Measurements from ENCODE around the gene IRAG1.

- CAGE, long polyA plus RNA, result no peak
- RRBS, result no CpG with 5 or more reads among the region's 2 CpGs
These were observed 17.5 kb downstream of the ZNF143 start for GRCh38 chr11:9478366-9478634.

DNA sequence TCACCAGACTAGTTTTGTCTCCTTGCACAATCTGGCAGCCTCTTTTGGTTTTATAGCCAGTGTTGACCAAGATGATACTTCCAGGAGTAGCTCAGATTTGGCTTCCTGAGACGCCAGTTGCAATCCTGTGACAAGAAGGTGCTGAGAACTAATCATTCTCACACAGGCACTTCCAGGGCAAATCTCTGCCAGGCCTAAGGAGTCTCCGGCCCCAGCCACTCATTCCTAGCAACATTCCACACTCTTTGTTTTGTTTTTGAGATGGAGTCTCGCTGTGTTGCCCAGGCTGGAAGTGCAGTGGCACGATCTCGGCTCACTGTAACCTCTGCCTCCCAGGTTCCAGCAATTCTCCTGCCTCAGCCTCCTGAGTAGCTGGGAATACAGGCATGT lies 38.0 kb upstream of the WEE1 start:
- CAGE, long polyA plus RNA, result no peak
- RRBS, result no CpG with 5 or more reads among the region's 5 CpGs

GRCh38 chr11:9572670-9572836 lies 917 bp upstream of the WEE1 start:
- CAGE, long polyA plus RNA, result no peak
- RRBS, result 3% methylated on average over 2 of the region's 8 CpGs

- CAGE, long polyA plus RNA, result no peak
- RRBS, result no CpG with 5 or more reads among the region's 1 CpG
These were observed 7.8 kb downstream of the WEE1 start for GRCh38 chr11:9581187-9581821.

GRCh38 chr11:9612907-9613840 lies 39.7 kb downstream of the WEE1 start:
- CAGE, long polyA plus RNA, result no peak
- RRBS, result 1% methylated on average over 6 of the region's 38 CpGs

- CAGE, long polyA plus RNA, result no peak
- RRBS, result 11% methylated on average over 5 of the region's 11 CpGs
These were observed 945 bp downstream of the SWAP70 start for GRCh38 chr11:9664838-9665206.

GRCh38 chr11:9738962-9739523 lies 75.2 kb downstream of the SWAP70 start:
- CAGE, long polyA plus RNA, result no peak
- RRBS, result no CpG with 5 or more reads among the region's 2 CpGs

GRCh38 chr11:9759351-9760094 lies 95.6 kb downstream of the SWAP70 start:
- CAGE, long polyA plus RNA, result no peak
- RRBS, result no CpG with 5 or more reads among the region's 13 CpGs

- CAGE, long polyA plus RNA, result no peak
- RRBS, result no CpG with 5 or more reads among the region's 2 CpGs
These were observed 12.6 kb downstream of the SBF2 start for GRCh38 chr11:10281380-10281937.

GRCh38 chr11:10288754-10289429 lies 5.1 kb downstream of the SBF2 start:
- CAGE, long polyA plus RNA, result no peak
- RRBS, result no CpG with 5 or more reads among the region's 16 CpGs

- CAGE, long polyA plus RNA, result no peak
- RRBS, result no CpG with 5 or more reads among the region's 3 CpGs
These were observed 5.5 kb downstream of the ADM start for GRCh38 chr11:10310321-10310778.

- CAGE, long polyA plus RNA, result no peak
- RRBS, result no CpG with 5 or more reads among the region's 2 CpGs
These were observed 21.5 kb downstream of the ADM start for GRCh38 chr11:10326274-10326805.

DNA sequence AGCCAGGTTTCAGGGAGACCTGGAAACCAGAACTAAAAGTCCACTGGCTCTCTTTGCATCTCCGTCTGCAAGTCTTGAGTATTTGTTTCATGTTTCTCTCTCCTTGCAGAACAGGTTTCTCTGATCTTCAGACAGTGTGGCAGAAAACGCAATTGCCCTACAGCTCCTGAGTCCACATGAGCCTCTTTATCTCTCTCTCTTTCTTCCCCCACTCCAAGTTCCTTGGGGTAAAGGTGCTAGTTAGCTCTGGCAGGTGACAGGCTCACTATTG lies 66.9 kb upstream of the AMPD3 start:
- CAGE, long polyA plus RNA, result no peak
- RRBS, result no CpG with 5 or more reads among the region's 2 CpGs

- CAGE, long polyA plus RNA, result no peak
- RRBS, result 83% methylated on average over 1 of the region's 9 CpGs
These were observed 6.4 kb downstream of the AMPD3 start for GRCh38 chr11:10461391-10461885.

- CAGE, long polyA plus RNA, result no peak
- RRBS, result no CpG with 5 or more reads among the region's 5 CpGs
These were observed 13.6 kb downstream of the RNF141 start for GRCh38 chr11:10527223-10527904.

DNA sequence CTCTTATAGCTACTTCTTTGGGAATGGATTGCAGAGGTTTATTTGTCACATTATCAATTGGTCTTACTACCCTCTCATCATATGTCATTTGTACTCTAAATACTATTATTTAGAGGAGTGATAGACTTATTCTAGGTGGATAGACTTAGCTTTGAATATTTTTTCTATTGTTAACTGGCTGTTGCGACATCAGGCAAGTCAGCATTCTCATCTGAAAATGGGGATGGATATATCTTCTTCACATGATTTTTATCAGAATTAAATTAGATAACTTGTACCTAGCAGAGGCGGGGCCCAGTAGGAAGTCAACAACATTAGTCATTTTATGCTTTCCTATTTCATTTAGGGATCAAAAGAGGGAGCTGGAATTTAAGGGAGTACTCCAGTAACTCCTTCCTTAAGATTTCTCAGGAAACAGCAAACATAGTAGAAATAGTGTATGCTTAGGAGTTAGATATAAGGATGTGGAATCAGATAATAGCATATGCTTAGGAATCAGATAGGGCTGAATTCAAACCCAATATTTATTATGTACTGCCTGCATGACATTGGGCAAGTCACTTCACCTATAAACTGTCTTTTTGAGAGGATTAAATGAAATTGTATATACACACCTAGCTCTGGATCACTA lies 1.8 kb downstream of the LYVE1 start:
- CAGE, long polyA plus RNA, result no peak
- RRBS, result no CpG with 5 or more reads among the region's 2 CpGs

DNA sequence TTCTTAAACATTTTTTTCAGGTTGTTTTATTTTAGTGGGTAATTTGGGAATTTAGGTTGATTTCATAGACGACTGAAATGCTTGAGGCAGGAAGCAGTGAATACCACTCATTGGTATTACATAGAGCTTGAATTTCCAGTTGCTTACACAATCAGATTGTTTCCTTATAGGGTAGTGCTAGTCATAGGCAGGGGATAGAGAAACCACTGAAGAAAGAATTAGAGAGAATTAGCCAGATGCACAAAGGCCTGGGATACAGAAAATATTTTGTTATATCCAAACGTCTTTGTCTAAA lies 23.9 kb upstream of the LYVE1 start:
- CAGE, long polyA plus RNA, result no peak
- RRBS, result no CpG with 5 or more reads among the region's 2 CpGs

- CAGE, long polyA plus RNA, result no peak
- RRBS, result no CpG with 5 or more reads among the region's 6 CpGs
These were observed 53.4 kb downstream of the IRAG1 start for GRCh38 chr11:10640091-10640716.

DNA sequence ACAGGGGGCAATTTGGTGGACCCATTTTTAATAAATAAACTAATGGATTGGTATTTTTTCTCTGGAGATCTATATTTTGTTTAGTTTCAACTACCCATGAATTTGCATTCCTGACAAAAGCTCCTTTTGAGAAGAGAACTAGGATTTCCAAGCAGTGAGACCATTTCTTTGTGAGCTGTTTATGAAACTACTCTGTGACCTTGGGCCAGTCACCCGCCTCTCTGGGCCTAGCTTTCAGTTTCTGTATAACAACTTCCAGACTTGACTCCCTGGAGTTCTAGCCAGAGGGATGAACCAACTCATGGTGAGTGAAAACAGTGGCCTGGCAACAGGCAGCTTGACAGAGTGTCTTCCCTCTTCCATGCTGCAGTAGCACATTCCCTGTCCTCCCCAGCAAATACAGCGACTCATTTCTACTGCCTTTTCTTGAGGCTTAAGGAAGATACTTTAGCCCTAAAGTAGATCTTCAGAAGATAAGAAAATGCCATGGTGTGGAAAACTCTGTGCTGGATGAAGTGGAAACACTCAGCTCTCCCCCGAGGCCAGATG lies 24.4 kb downstream of the IRAG1 start:
- CAGE, long polyA plus RNA, result no peak
- RRBS, result no CpG with 5 or more reads among the region's 3 CpGs

DNA sequence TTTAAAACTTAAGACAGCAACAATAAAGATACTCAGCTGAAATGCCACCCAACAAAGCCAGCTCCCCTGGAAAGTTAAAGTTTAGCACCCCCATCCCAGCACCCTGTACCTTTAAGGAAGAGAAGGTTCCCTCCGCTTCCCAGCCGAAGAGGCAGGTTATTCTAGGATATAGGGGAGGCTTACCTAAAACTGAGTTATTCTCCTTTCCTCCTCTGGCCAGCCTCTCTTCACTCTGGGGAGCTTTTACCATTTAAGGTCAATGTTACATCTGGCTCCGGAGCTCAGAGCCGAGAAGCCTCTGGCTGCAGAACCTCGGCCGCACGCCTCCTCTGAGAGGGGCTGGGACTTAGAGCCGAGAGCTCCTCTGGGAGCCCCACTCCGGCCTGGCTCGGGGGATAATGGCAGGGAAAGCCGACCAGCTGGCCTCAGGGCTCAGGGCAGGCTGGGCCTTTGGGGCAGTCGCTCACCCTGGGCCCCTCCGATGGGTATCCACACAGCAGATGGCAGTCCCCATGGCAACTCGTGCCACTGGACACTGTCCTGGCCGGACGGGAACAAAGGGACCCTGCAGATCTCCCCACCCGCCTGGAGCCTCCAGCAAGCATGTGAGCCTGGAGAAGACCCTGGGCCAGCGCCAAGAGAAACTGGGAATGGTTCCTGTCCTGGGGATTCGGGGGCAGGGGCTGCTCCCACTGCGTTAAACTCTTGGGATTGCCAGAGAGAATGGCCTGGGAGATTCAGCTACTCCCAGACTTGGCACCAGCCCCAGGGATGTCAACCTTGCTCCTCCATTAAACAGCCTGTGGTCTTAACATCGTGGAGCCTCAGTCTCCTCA lies at the start of gene IRAG1:
IRAG1 (minus strand) TSS at position 403 of the 836 bp plus-strand sequence.
- CAGE, long polyA plus RNA, result start-site peak on the minus strand centred at position 175 of the sequence, 70 bp wide, 1,010 and 885 reads in 2 replicates
- RRBS, result 5% methylated on average over 4 of the region's 21 CpGs

Measured in BJ (cell line).